A673 (cell line): ENCODE data around the genes SMIM6, GALK1, UNC13D and FBF1.

DNA sequence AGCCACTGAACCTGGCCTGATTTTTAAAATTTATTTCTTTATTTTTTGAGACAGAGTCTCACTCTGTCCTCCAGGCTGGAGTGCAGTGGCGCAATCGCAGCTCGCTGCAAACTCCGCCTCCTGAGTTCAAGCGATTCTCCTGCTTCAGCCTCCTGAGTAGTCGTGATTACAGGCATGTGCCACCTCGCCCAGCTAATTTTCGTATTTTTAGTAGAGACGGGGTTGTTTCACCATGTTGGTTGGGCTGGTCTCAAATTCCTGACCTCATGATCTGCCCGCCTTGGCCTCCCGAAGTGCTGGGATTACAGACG, 3.5 kb upstream of the SLC25A19 start:
- PRO-cap: no peak

DNA sequence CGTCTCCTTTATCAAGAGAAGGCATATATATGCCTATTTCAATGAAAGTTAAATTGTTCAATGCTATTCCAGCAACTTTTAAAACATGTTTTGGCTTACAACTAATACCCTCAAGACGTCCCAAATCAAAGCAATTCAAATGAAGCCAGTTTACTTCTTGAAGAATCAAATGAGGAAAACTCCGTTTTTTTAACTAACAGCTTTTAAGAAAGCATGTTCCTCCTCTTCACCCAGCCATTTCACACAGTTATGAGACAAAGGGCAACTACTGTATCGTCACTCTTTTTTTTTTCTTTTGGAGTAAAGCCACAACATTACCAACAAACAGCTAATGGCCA, 14.7 kb downstream of the GRB2 start:
- PRO-cap: no peak

DNA sequence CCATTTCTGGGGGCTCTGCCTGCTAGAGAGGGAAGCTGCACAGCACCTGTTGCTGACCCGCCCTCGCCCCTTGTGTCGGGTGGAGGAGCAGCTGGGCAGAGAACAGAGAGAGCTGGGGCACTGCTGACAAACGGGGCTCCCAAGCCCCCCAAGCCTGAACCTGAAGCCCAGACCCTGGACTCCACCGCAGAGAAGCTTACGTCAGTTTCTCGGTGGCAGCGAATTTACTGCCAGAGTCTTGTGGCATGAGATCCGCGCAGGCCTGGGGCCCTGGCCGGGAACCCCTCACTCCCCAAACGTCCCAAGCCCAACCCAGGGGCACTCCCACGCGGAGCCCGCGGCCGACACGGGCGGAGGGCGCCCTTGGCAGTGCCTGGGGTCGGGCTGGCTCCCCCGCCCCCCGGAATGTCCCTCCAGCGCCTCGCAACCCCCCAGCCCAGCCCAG, 564 bp downstream of the CASKIN2 start:
- PRO-cap: unidirectional peak, plus-strand start at position 233 of the sequence

GRCh38 chr17:75559197-75559541, 28.4 kb upstream of the MYO15B start:
- PRO-cap: no peak

DNA sequence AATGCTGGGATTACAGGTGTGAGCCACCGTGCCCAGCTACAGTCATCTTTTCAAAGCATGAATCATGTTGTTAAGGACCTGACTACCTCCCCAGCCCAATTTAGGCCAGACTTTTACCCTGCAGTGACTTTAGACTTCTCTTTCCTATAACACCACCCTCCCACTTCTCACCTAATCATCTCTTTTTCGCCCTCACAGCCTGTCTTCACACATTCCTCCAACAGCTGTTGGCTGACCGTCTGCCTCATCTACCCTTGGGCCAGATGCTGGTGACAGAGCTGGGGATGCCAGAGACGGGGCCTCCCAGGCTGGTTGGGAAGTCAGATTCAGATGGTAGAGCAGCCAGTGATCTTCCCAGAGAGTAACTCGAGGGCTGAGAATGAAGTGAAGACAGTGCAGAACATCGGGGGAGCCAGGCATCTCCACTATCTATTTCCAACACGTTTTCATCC, 19.2 kb downstream of the MYO15B start:
- PRO-cap: no peak

DNA sequence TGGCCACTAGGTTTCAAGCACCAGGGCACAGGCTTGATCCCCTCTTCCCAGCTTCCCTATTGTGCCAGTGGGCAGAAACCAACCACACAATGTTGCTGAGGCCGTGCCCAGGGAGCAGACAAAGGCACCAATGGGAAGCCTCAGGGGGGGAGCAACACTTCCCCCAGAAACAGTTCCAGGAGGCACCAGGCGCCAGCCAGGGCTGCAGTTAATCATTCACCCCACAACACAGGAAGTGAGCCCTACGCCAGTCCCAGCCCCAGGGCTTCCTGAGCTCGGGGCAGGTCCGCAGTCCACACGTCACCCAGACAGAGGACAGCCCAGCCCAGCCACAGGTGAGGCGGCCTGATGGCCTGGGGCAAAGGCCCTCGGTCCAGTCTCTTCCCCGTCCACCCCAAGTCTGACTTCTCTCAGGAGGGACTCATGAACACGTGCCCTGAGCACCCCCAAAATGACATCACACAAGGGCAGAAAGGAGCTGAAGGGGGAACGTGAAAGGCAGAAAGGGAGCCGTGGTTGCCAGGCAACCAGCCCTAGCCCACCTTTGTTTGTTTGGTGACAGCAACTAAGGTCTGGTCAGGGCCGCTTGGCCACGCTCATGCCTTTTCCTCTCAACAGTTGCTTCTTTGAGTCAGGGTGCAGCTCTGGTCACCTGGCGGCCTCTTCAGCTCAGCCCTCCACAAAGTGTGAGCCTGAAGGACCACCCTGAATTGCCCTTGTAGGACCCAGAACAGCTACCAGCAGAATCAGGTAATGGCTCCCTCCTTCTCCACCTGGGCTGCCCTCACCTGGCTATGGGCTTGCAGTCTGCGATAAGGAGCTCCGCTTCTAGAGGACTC, at the start of gene SMIM6:
SMIM6 (plus strand) TSS at position 215 of the 839 bp plus-strand sequence.
- PRO-cap: no peak

DNA sequence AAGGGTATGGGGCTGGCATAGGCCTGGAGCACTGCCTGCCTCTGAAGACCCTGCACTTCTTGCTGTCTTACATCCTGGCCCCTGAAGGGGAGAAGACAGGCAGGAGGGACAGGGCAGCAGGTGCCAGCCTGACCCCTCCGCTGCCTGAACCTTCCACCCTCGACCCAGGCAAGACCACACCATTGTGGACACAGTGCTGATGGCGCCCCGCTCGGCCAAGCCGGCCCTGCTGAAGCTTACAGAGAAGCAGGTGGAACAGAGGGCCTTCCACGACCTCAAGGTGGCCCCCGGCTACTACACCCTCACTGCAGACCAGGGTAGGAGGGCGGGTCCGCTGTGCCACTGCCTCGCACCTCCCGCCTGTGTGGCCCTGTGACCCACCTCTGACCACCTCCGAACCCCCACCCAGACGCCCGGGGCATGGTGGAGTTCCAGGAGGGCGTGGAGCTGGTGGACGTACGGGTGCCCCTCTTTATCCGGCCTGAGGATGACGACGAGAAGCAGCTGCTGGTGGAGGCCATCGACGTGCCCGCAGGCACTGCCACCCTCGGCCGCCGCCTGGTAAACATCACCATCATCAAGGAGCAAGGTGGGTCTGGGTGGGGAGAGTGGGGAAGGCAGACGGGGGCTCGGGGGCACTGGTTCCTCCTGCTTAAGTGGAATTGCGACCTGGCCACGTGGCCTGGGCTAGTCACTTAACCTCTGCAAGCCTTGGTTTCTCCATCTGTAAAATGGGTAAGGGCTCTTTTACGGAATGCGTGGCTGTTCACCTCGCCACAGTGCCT, 21.1 kb downstream of the ITGB4 start:
- PRO-cap: no peak

DNA sequence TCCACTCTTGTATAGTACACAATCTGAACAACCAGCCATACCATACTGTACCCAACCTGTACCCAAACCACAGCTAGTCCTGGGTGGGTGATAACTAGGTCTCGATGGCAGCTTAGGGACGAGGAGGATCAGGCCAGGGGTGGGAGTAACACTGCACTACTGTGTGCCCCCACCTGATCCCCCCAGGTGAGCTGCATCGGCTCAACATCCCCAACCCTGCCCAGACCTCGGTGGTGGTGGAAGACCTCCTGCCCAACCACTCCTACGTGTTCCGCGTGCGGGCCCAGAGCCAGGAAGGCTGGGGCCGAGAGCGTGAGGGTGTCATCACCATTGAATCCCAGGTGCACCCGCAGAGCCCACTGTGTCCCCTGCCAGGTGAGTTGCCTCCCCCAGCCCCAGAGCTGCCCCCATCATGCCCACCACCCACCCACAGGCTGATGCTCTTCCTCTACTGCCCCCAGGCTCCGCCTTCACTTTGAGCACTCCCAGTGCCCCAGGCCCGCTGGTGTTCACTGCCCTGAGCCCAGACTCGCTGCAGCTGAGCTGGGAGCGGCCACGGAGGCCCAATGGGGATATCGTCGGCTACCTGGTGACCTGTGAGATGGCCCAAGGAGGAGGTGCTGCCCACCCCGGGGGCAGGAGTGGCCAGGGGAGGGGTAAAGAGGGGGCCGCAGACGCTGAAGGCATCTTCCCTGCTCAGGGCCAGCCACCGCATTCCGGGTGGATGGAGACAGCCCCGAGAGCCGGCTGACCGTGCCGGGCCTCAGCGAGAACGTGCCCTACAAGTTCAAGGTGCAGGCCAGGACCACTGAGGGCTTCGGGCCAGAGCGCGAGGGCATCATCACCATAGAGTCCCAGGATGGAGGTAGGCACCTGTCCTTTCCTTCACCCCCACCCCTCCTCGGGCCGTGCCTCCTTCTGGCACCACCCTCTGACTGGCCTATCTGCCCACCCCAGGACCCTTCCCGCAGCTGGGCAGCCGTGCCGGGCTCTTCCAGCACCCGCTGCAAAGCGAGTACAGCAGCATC, 8.4 kb downstream of the GALK1 start:
- PRO-cap: no peak

DNA sequence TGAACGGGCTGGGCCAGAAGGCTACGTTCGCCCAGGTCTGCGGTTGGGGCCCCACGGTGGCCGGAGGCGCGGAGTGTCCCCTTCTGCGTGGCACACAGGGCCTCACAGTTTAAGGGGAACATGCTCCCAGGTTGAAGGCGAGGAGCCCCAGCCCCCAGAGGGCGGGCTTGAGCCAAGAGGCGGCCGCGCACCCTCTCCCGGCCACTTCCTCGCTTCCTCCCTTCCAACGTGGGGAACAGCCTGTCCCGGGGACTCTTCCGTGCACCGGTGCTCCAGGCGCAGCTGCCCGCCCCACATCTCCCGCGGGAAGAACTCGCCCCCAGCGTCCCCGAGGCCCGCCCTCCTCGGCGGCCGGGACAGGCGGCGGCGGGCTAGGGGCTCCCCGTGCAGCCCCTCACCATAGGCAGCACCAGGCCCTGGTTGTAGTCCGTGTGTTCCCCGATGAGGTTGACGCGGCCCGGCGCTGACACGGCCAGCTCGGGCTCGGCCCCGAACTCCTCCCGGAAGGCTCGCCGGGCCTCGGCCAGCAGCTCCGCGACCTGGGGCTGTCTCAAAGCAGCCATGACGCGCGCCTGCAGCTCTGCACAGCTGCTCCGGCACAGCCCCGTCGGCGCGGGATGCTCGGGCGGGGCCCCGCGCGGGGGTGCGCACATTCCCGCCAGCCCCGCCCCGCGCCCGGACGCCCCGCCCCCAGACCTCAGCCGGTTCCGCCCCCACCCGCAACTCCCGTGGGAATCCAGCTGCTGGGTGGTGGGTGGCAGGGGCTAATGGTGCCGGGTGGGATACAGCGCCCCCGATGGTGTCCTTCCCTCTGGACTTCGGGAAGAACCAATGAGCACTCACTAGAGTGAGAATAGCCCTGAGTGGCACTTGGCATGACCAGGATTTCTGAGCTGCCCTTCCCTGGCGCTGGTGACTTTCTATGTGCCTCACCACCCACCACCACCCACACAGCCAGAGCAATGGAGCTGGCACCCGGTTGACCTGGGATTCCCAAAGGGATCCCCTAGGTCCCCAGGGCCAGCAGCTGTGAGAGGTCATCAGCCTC, at the start of gene GALK1:
GALK1 (minus strand) TSS at position 619 of the 1,048 bp plus-strand sequence.
- PRO-cap: bidirectional peak, plus-strand start at position 204 of the sequence, minus-strand start at position 111 of the sequence; unidirectional peak, minus-strand start at position 315 of the sequence; unidirectional peak, minus-strand start at position 500 of the sequence; unidirectional peak, minus-strand start at position 619 of the sequence

DNA sequence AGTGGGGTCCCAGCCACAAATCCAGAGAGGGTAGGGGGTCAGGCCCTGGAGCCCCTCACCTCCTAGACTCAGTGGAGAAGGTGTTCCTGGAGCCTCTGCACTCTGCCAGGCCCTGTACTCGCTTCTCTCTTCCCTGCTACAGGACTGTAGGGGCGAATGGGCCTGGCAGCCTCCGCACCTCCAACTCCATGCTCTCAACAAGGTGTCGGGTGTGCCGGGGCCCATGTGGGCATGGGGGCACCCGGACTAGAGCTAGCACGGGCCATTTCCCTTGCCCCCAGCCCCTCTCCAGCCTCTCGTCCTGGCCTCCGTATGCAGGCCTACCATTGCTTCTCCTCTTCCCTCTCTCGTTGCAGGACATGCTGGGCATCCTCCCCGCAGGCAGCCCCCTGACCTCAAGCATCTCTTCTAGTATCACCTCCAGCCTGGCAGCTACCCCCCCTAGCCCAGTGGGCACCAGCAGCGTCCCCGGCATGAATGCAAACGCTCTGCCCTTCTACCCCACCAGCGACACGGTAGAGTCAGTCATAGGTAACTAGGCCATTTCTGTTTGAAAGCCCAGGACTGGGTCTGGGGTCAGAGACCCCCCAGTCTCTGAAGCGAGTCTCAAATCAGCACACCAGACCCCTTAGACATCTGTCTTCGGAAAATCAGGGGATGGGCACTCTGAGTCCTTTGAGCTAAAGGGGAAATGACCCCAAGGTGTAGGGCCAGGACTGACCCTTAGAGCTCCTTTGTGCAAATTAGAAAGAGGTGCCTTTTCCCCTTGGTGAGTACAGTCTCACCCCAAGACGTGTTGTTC, 25.7 kb downstream of the UNC13D start:
- PRO-cap: no peak

DNA sequence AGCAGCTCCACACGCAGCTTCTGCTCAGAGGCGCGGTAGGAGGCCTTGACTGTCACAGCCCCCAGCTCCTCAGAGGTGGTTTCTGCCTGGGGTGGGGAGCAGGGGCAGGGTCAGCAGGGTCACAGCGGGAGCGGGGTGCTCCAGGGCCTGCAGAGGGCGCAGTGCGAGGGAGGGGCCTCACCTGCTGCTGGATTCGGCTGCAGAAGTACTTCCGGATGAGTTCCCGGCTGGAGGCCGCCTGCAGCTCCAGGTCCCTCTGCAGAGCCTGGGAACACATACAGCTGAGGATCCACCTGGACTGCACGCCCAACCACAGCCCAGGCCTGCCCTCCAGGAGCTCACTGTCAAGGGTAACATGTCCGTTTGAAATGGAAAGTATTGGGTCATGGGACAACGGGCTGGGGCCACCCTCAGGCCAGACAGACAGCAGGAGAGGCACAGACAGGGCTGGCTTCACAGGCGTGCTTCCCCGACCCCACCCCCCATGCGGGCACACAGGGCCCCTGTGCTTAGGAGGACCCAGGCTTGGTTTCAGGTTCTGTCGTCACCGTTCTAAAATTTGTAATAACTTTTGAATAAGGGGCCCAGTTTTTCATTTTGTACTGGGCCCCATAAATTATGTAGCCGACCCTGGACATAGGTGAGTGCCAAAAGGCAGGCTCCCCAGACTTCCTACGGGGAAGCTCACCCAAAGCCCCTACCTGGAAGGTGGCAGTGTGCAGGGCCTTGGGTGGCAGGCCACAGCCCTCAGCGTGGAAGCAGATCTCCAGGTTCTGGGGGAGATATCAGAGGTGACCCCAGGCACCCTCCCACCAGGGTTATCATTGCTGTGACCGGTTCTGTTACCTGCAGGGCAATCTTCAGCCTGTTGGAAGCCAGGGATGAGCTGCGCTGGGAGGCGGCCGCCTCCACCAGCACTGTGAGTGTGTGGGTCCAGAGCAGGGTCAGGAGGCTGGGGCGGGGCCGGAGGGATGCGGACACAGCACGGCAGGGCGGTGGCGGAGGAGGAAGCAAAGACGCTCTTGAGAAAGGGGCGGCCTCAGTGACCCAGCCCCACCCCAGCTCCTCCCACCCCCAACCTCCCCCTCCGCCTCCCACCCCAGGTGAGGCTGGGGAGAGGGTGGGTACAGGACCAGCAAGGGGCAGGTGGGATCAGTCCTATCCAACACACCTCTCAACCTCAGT, 13.4 kb downstream of the UNC13D start:
- PRO-cap: no peak

- PRO-cap: no peak
Measured at GRCh38 chr17:75836546-75836920, 7.7 kb downstream of the UNC13D start.

GRCh38 chr17:75843950-75844810, at the start of gene UNC13D:
TSS of gene UNC13D (minus strand) at chr17:75844404.
- PRO-cap: no peak

GRCh38 chr17:75855623-75856793, 873 bp upstream of the WBP2 start:
- PRO-cap: bidirectional peak, plus-strand start at chr17:75855676, minus-strand start at chr17:75855335; bidirectional peak, plus-strand start at chr17:75856102, minus-strand start at chr17:75855931; bidirectional peak, plus-strand start at chr17:75856358, minus-strand start at chr17:75856332

- PRO-cap: no peak
Measured at GRCh38 chr17:75873524-75874033, 4.8 kb downstream of the TRIM47 start.

GRCh38 chr17:75875098-75875687, 3.2 kb downstream of the TRIM47 start:
- PRO-cap: no peak

DNA sequence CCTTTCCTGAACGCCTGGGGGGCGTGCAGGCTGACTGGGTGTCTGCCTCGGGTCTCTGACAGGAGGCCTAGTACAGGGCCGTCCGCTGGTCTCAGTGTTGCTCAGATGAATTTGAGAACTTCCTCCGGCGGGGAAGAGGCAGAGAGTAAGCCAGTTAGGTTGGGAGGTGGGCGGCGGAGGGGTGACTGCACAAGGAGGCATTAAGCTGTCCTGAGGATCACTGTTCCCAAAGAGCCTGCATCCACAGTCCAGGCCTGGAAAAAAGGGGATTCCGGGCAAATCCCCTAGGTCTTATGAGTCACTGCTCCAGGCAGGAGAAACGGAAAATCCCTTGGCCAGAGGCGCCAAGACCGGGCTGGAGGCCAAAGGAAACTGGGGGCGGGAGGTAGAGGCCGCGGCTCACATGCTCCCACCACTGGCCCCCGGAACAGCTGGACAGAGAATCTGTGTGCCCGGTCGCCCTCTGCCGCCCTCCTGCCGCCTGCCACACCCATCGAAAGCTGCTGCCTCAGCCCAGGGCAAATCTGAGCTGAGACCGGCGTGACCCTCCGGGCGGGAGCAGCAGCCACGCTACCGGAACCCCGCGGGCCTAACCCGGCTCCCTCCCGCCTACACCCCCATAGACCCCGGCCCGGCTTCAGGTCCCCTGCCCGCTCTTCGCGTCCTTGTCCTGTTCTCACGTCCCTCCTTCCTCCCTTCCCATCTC, 1.2 kb downstream of the TRIM47 start:
- PRO-cap: no peak

DNA sequence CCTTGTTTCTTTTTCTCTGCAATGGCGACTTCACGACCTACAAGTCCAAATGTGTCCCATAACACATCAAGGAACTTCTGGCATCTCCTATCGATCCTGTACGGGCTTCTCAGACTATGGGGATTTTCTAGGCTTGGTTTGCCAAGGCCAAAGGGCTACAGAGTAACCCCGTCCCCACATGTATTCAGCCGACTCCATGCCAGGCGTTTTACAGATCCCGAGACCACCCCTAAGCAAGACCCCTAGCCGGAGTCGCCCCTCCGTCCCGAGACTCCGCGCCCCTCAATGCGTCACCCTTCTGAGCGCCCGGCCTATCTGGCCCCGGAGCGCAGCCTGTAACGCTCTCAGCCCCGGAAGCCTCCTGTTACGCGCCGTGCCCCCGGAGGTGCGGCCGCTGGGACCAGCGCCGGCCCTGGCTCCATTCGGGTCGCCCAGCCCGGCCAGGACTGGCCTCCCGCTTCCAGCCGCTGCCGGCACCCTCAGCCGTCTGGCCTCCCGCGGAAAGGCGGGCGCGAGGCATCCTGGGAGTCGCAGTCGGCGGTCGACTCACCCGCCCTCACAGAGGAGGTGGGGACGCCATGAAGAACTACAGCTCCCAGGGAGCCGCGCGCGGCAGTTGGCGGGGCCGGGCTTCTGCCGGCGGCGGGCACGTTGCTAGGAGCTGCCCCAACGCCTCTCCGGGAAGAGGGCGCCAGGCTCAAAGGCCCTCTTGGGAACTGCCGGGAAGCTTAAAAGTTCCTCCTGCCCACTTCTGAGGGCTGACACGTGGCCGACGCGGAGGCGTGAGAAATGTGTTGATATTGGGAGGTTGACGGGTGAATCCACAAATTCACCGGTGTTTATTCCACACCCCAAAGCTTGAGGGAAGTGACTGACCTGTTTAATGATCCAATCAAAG, at the start of gene FBF1:
FBF1 (minus strand) TSS at position 489 of the 898 bp plus-strand sequence.
- PRO-cap: unidirectional peak, minus-strand start at position 287 of the sequence; bidirectional peak, plus-strand start at position 735 of the sequence, minus-strand start at position 489 of the sequence

DNA sequence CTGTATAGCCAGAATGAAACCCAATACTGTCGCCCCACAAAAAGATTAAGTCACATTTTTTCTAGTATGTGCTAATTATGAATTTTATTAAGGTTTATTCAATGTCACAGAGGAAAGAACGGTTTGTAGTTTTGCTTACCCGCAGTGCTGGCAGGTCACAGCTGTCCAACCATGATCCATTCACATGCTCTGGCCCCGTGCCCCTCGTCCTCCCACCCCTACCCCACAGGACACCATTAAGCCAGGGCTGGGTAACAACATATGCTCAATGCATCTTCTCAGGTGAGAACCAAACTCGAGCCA, 561 bp upstream of the FBF1 start:
- PRO-cap: no peak

- PRO-cap: no peak
Measured at GRCh38 chr17:75996577-75997141, 4.0 kb upstream of the CDK3 start.